Endothelial cell (in vitro differentiated cells): ENCODE data around the genes OR2A7 and ZNF783.

DNA sequence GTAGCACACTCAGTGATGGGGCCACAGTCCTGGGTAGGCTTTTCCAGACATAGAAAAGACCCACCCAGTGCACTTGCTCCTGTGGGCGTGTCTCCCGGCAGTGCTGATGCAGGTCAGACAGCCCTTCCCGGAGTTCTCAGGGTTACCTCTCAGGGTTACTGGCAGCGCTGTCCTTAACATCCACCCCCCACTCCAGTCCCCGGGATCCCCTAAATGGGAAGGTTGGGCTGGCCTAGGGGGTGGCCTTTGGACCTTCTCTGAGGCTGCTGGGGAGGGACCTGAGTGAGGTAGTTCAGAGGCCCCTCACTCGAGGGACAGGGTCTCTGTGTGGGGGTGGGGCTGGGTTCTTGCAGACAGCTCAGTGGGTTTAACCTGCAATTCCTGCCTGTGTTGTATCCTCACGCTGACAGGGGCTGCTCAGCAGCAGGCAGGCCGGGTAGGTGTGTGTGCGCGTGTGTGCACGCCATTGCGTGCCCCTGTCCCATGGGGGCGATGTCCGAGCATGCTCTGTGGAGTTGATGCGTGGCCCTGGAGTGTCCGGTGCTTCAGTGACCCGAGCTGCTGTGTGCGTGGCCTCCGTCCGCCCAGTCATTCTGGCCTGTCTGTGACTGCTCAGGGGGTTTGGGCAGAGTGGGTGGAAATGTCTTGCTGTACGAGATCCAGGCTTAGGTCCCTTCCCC, 6.3 kb downstream of the ZYX start:
- PRO-cap = no peak

- PRO-cap = bidirectional peak, plus-strand start at chr7:143395449, minus-strand start at chr7:143395195
Measured at GRCh38 chr7:143395169-143396229, 13.2 kb downstream of the EPHA1 start.

DNA sequence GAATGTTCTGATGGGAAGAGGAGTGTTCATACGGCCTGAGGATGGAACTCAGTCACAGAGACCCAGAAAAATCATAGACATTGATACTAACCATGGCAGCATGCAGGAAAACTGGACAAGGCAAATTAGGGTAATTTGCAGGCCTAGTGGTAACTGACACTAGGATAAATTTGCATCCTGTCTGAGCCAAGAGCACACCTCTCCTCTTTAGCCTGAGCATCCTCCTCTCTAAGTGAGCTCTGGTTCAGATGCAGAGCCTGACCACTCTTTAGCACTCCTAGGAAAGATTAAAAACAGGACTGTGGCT, 214 bp upstream of the TAS2R41 start:
- PRO-cap = no peak

- PRO-cap = no peak
Measured at GRCh38 chr7:143491954-143492242, 14.2 kb downstream of the TAS2R41 start.

- PRO-cap = unidirectional peak, minus-strand start at chr7:143522697
Measured at GRCh38 chr7:143522555-143522870, 44.8 kb downstream of the TAS2R41 start.

- PRO-cap = no peak
Measured at GRCh38 chr7:143812901-143813274, 55.4 kb upstream of the CTAGE6 start.

DNA sequence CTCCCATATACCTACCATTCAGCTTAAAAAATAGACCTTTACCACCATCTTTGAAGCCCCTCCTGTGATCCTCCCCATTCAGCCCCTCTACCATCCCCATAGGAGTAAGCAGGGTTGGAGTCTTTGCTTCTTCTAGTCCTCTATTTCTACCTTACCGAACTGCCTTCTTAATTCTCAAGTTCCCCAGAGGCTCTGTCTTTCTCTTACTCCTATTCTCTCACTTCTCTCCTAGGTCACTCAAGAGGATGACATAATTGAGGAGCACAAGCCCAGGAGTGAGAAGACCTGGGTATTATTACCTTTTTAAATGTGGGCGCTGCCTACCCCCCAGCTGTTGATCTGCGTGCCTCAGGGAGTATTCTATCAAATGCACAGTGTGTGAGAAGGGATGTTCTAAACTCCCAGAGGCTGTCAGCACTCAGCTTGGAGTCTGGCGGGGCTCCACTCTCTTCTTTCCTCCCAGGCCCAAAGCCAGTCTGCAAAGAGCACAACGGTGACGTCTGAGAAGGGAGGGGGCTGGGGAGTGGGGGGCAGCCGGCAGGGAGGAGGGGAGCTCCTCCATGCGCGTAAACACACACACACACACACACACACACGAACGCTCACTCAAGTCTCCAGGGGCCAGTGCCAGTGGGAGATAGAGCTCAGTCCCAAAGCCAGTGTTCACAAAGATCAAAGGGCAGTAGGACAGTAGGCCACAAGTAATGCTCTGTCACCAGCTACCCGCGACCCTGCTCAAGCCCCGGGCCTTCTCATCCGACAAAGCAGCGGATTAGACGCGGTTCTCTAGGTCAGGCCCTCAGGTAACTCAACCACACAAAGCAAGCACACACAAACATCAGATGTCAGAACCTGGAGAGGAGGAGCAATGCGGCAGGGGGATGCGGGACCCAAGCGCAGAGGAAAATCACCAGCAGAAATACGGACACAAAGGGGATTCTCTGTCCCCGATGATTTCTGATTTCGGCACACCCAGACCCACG, 20.1 kb downstream of the TCAF1 start:
- PRO-cap = no peak

- PRO-cap = no peak
Measured at GRCh38 chr7:143885825-143886702, 15.9 kb downstream of the TCAF1 start.

GRCh38 chr7:144264507-144265224, at the start of gene OR2A7:
TSS of gene OR2A7 (minus strand) at chr7:144264792.
- PRO-cap = no peak

DNA sequence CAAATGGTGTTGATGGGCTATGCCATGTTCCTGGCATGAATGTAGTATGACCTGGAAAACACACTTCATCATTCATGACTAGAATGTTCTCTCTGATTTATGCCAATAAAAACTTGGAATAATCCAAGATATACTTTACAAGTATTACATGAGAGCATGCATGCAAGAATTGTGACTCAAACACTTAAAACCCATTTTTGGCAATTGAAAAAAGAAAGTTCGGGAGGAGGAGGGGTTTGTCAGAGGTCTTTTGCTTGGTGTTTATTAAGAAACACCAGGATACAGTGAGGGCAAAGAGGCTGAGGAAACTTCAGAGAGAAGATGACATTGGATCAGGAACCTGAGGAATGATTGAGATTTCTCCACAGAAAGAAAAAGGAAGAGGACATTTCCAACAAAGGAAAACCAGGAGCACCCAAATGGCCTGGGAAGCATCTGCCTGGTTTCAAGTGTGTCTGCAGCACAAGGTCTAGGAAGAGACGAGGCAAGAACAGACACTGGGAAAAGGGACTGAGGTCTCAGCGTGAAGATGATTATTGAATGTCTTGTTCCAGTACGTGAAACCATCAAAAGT, 10.1 kb upstream of the CUL1 start:
- PRO-cap = no peak

DNA sequence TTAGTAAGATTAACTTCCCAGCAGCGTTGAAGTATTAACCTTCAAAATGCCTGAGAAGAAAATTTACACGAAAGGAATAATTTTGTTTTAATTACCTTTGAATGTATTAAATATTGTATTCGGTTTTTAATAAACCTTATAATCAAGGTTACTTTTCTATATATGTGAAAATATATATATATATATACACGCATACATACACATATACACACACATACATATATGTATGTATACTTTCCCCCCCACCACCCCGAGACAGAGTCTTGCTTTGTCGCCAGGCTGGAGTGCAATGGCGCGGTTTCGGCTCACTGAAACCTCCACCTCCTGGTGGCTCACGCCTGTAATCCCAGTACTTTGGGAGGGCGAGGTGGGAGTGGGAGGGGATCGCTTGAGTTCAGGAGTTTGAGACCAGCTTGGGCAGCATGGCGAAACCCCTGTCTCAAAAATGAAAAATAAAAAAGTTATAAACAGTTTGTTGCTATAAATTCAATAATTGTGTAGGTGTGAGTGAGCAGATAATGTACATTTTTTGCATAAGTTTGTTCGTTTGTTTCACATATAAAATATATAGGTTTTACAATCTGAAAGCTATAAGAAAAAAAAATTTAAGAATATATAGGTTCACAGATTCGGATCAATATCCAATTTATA, 57.8 kb upstream of the EZH2 start:
- PRO-cap = unidirectional peak, minus-strand start at position 291 of the sequence

DNA sequence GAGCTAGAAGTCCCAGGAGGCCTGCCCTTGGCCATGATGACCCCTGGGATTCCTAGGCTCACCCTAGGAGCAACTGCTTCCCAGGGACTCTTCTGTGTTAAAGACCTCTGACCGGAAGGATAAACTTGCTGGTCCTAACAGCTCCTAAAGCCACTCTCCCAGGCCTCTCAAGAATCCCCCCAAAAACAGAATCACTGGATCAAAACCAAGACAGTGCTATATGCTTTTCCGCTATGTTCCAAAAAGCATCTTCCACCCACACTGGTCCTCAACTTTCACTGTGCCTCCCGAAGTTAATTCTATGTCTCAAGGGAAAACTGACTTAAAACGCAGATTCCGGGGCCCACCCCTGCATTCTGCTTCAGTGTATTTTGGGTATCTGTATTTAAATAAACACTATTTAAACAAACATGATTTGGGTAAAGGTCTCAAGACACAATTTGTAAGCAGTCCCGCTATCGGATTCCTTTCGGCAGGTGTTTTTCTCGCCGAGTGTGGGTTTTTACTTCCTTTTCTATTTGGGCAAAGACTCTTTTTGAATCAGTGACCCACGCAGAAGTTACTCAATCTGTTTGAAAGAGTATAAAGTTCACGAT, 1.4 kb downstream of the PDIA4 start:
- PRO-cap = no peak

DNA sequence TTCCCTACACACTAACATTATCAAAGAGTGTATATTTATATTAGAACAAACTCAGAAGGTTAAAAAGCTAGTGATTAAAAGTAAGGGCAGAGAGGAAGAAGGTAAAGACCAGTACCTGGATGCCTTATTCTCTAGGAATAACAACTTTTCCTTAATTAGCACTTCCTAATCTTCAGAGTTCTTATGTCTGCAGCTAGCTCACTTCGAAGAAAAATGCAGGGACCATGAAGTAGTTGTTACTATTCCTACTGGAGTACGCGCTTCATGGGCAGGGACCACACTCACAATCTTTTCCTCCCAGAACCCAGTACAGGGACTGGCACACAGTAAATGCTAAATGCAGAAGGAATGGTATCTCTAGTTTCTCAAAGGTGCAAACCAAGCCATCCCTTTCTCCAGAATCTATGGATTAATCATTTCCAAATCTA, 875 bp downstream of the PDIA4 start:
- PRO-cap = no peak

DNA sequence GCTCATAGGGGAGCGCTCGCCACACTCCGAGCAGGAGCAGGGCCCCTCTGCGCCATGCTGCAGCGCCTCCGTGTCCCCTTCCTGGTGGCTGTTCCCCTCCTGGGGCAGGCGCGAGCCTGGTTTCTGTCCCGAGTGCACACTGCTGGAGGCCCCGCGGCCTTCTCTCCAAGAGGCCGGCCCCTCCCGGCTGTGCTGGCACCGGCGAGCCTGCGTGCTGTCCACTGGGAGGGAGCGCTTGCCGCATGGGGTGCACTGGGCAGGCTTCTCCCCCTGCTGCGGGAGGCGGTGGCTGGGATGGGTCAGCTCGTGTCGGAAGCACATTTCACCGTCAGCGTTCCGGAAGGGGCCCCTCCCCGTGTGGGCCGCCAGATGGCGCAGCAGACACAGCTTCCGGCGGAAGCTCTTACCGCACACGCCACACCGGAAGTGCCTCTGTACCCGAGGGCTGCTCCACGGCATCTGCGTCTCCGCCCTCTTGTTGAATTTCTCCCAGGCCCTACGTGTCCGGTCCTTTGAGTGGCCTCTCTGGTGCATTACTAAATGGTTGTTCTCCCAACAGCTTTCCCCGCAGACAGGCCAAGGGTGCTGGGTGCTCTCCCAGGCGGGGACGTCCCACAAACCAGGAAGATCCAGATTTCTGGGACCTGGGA, 18.8 kb downstream of the ZNF786 start:
- PRO-cap = bidirectional peak, plus-strand start at position 481 of the sequence, minus-strand start at position 272 of the sequence

- PRO-cap = no peak
Measured at GRCh38 chr7:149126536-149126784, 336 bp upstream of the ZNF425 start.

- PRO-cap = no peak
Measured at GRCh38 chr7:149202758-149203229, 7.4 kb downstream of the ZNF282 start.

DNA sequence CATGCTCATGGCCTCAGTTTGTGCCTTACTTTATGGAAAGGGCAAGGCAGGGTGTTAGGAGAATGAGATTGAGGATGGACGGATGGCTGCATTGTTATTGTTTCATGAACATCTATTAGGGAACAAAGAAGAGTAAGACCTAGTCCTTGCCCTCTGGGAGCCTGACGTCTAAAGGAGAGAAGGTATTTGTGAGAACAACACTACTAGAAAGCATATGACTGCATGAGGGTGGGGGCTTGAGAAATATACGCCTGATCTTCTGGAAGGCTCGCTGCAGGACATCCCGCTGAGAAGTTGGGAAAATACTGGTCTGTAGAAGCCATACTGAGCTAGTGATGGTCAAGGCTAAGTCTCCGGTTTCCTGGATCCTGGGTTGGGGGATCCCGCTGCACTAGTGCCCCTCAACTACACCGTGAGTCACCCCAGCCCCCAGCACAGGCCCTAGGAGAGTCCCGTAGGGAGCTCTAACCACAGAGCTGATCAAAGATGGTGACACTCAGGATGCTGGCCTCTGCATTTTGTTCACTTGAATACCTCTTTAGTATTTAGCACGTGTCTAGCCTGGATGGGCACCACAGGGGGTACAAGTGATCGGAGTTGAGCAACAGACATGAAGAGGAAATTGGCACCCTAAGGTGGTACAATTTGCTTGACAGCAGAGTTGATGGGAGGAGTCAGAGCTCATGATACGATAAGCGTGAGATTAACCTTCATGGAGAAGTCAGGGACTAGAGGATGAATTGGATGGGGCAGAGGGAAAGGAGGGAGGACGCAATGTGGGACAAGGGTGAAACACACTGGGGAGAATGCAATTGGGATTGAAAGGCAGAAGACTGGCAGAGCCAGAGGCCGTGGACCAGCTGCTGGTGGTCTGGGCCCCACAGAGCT, 10.1 kb upstream of the ZNF212 start:
- PRO-cap = unidirectional peak, plus-strand start at position 551 of the sequence

DNA sequence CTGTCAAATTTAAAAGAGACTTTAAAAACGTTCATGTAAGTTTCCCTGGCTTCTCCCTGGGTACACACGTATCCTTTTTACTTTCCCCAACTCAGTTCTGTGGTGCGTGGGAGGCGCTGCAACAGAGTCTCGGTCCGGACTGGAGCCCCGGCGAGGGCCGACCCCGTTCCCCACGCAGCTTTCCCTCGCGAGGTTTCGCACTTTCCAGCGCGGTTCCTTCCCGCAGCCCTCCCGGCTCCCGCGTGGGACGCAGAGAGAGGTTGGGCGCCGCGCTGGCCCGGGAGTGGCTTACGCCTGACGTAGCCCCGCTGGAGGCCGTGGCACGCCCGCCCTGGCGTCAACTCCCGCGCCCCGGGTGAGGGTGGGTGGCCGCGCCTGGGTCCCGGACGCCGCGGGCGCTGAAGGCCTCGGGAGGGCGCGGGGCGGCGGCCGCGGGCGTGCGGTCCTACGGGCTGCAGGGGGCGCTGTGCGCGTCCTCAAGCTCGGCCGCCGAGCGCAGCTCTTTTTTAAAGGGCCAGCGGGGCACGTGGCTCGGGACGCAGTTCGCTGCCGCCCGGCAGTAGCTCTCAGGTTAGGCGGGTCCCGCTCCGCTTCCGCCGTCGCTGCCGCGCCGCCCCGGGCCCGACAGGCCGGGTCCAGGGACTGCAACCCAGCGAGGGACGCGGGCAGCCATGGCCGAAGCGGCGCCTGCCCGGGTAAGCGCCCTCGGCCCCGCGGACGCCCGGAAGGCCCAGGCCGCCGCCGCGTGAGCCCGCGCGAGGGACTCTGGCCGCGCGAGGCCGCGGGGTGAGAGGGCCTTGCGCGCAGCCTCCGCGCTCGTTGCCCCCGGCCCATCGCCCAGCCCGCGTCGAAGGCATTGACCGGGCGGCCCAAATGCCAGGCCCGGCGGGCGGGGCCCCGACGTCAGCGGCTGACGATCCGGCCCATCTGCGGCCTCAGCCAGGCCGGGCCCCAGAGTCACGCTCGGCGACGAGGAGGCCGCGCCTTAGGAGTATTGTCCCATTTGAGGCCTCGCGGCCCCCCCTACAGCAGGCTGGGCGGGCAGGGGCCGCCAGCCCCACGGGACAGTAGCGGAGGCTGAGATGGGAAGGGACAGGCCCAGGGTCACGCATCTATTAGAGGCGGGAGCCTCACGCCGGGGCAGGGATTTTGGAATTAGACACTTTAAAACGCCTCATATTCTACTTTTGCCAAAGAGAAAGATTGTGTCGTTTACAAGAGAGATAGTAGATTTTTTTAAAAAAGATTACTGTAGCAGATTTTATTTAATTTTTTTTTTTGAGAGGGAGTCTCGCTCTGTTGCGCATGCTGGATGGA, at the start of gene ZNF783:
Gene ZNF783, plus strand, starts transcription at position 534 of the 1,317 bp plus-strand sequence.
- PRO-cap = bidirectional peak, plus-strand start at position 200 of the sequence, minus-strand start at position 141 of the sequence; bidirectional peak, plus-strand start at position 537 of the sequence, minus-strand start at position 360 of the sequence; bidirectional peak, plus-strand start at position 954 of the sequence, minus-strand start at position 858 of the sequence

GRCh38 chr7:149422681-149423875, 37.8 kb downstream of the ZNF777 start:
- PRO-cap = unidirectional peak, minus-strand start at chr7:149423585

GRCh38 chr7:149473382-149473737, 12.5 kb upstream of the ZNF777 start:
- PRO-cap = no peak